OCI-LY7 (cell line): Measurements from ENCODE around the genes DAB2IP, OR1L4, OR5C1 and RC3H2.

DNA sequence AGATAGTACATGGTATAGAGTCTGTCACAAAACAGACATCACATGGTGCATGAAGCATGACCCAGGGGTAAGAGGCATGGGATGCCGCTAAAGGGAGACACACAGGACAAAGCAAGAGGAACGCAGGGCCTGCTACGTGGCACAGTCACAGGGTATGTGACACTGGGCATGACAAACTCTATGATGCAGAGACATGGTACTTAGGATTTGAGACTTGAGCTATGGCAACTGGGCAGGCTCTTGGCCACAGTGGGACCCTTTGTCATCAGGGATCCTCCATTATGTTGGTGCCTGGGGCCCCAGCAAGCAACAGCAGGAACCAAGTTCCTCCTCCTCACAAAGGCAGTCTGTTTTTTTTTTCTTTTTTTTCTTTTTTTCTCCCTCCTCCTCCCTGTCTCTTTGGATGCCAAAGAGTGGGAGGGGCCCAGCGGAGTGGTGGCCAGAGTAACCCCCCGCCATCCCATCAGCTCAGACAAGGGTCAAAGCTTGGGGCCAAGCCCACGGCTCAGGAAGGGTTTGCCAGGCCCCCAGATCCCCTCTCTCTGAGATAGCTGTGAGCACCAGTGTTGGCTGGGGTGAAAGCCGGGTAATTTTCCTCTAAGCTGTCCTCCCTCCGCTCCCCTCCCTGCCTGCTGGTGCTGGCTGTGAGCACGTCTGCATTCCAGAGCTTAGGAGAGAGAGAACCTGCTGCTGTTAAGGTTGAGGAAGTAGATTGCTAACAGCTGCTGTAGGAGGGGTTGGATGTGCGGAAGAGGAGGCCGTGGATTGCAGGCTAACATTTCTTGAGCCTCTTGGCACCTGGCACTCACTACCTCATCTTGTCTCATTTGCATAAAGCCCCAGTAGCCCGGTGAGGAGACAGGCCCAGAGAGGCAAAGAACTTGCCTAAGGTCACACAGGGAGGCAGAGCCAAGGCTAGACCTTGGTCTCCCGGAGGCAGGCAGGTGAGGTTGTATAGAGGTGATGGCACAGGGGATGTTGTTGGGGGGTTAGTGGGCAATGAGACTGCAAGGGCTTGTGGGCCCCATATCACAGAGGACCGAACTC is 21.2 kb downstream of the GSN start:
- PRO-cap: no peak
- RAMPAGE, long total RNA: no peak

- PRO-cap: no peak
- RAMPAGE, long total RNA: no peak
Observed at GRCh38 chr9:121325299-121325875, 44.7 kb downstream of the STOM start.

- PRO-cap: no peak
- RAMPAGE, long total RNA: no peak
Observed at GRCh38 chr9:121331121-121331694, 38.8 kb downstream of the STOM start.

GRCh38 chr9:121350961-121351889 is 18.8 kb downstream of the STOM start:
- PRO-cap: no peak
- RAMPAGE, long total RNA: no peak

DNA sequence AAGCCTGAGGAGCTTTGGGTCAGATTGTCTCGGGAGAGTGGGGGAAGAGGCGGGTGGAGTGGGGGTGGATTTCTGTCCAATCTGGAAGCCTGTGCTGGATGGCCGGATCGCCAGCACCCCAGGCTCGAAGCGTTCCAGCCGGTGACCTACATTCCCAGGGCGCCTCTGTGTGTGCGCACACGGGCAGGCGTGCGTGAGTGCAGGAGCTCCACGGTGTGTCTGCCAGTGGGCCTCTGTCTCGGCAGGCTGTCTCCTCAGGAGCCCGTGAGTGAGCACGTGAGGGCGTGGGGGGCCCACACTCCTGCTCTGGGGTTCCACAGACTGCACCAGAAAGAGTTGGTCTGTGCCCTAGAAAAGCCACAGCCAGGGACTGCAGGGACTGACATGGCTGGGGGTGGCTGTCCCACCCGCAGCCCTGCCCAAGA is 74.2 kb upstream of the DAB2IP start:
- PRO-cap: no peak
- RAMPAGE, long total RNA: no peak

- PRO-cap: no peak
- RAMPAGE, long total RNA: no peak
Observed at GRCh38 chr9:121644714-121645904, 6.3 kb upstream of the DAB2IP start.

DNA sequence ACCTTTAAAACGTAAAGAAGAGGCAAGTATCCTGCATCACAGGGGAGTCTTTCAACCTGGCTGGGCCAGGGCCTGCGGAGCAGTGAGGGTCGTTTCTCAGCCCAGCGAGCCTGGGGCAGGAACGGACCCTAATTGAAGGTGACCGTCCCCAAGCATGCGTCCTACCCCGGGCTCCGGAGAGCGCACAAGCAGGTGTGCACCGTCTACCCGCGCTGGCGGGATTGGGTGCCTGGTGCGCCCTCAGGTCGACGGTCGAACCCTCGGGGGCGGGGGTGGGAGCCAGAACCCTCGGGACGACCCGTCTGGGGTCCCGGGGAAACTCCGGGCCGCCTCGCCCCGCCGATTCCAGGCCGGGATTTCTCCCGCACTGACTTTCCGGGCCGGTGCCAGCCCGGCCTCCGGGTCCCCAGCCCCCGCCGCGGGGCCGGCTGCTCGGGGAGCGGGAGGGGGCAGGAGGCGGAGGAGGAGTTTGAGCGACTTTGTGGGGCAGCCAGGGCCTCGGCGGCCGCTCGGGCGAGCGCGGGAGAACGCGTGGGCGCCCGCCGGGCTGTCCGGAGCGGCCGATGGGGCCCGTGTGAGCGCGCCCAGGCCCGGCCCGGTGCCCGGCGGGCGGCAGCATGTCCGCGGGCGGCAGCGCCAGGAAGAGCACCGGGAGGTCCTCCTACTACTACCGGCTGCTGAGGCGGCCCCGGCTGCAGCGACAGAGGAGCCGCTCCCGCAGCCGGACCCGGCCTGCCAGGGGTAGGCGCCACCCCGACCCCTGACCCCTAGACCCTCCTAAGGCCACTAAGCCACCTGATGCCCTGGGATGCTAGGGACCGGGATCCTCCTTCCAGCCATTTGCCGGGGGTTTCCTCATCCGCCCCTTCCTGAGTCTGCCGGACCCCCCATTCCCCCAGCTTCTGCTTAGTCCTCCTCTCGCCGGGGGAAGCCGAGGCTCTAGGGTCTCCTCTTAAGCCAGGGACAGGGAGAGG is at the start of gene DAB2IP:
Gene DAB2IP, plus strand, starts transcription at position 476 of the 974 bp plus-strand sequence.
- PRO-cap: no peak
- RAMPAGE, long total RNA: no peak

GRCh38 chr9:121701934-121702321 is 50.5 kb downstream of the DAB2IP start:
- PRO-cap: no peak
- RAMPAGE, long total RNA: no peak

DNA sequence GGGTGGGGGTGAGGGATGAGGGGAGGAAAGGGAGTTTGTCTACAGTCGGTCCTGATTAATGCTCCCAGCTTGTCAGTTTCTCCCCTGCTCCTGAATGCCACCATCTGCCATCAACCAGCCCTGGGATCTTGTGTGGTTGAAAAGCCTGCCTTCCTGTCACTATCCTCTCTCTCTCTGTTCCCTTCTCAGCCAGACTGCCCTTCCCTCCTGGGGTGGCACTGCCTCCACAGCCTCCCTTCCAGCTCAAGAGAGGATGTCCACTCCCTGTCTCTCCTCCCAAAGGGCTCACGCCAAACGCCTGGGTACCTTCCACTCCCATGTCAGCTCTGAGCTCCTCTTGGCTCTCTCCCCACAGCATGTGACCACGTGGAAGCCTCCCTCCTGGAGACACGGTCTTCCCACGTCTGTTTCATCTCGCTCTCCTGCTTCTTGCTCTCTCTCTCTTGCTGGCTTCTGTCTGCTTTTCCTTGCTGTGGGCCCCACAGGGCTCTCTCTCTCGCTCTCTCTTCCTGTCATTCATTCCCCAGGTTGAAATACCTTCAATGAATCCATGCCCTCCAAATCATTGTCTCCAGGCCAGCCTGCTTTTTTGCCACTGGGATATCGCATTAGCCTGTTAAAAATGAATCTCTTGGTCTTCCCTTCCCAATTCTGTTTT is 186.2 kb downstream of the DAB2IP start:
- PRO-cap: no peak
- RAMPAGE, long total RNA: no peak

- PRO-cap: no peak
- RAMPAGE, long total RNA: no peak
Observed at GRCh38 chr9:121852626-121853347, 201.4 kb downstream of the DAB2IP start.

GRCh38 chr9:122001486-122001883 is 91.6 kb downstream of the TTLL11 start:
- PRO-cap: no peak
- RAMPAGE, long total RNA: no peak

- PRO-cap: no peak
- RAMPAGE, long total RNA: no peak
Observed at GRCh38 chr9:122065723-122066435, 27.2 kb downstream of the TTLL11 start.

- PRO-cap: no peak
- RAMPAGE, long total RNA: no peak
Observed at GRCh38 chr9:122107370-122107802, 14.3 kb upstream of the TTLL11 start.

- PRO-cap: no peak
- RAMPAGE, long total RNA: no peak
Observed at GRCh38 chr9:122405925-122406786, 35.3 kb downstream of the PTGS1 start.

DNA sequence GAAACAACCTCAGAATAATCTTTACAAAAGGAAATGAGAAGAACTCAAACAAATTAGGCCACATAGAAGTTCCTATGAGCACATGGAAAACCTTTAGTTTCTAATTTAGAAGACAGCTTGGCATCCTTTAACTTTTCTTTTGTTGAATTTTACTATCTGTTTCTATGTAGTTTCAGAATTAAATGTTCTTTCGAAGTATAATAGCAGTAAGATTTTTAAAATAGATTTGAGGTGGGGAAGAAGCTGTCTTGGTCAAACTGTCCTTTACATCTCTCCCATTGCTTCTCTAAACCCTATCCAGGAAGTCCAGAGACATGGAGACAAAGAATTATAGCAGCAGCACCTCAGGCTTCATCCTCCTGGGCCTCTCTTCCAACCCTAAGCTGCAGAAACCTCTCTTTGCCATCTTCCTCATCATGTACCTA is at the start of gene OR1L4:
Gene OR1L4, plus strand, starts transcription at position 315 of the 425 bp plus-strand sequence.
- PRO-cap: no peak
- RAMPAGE, long total RNA: no peak

- PRO-cap: no peak
- RAMPAGE, long total RNA: no peak
Observed at GRCh38 chr9:122788766-122788961, at the start of gene OR5C1. Gene OR5C1, plus strand, starts transcription at chr9:122788933.

DNA sequence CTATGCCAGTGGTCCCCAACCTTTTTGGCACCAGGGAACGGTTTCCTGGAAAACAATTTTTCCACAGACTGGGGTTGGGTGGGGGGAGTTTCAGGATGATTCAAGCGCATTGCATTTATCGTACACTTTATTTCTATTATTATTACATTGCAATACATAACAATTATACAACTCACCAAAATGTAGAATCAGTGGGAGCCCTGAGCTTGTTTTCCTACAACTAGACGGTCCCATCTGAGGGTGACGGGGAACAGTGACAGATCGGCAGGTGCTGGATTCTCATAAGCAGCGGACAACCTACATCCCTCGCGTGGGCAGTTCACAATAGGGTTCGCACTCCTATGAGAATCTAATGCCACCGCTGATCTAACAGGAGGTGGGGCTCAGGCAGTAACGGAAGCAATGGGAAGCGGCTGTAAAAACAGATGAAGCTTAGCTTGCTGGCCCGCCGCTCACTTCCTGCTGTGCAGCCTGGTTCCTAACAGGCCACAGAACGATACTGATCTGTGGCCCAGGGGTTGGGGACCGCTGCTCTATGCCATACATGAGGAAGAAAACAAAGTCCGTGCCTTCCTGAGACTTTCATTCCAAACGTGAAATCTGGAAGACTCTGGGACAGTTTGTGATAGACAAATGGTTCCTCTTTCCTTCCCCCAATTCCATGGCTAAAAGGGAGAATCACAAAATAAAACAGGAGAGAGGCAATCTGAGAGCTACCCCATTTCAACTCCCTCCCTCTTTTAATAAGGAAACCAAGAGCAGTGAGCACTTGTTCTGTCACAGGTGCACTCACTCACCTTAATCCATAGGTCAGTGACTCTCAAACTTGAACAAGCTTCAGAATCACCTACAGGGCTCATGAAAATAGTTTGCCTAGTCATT is 12.2 kb downstream of the PDCL start:
- PRO-cap: no peak
- RAMPAGE, long total RNA: no peak

DNA sequence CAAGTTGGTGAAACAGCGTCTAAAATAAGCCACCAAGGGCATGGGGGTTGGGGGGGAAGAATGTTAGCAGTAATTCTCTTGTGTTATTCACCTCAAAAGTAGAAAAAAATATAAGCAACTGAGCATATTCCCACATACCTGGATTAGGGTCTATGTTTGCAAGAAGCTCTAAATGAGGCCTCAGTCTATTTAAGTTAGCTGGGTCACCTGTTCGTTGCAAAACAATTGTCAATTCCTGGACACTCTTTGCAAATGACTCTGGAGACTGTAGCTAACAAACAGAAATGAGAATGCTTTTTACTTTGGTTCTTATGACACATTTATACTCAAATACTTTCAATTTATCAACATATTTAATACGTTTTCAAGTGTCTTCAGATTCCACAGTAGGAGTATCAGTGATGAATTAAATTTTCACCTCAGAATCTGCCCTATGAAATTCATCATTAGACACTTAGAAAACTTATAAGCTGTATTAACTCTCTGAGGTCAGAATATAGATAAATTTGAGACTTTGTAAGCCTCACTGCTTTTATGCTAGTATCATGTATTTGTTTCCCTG is 25.2 kb downstream of the RC3H2 start:
- PRO-cap: no peak
- RAMPAGE, long total RNA: no peak

DNA sequence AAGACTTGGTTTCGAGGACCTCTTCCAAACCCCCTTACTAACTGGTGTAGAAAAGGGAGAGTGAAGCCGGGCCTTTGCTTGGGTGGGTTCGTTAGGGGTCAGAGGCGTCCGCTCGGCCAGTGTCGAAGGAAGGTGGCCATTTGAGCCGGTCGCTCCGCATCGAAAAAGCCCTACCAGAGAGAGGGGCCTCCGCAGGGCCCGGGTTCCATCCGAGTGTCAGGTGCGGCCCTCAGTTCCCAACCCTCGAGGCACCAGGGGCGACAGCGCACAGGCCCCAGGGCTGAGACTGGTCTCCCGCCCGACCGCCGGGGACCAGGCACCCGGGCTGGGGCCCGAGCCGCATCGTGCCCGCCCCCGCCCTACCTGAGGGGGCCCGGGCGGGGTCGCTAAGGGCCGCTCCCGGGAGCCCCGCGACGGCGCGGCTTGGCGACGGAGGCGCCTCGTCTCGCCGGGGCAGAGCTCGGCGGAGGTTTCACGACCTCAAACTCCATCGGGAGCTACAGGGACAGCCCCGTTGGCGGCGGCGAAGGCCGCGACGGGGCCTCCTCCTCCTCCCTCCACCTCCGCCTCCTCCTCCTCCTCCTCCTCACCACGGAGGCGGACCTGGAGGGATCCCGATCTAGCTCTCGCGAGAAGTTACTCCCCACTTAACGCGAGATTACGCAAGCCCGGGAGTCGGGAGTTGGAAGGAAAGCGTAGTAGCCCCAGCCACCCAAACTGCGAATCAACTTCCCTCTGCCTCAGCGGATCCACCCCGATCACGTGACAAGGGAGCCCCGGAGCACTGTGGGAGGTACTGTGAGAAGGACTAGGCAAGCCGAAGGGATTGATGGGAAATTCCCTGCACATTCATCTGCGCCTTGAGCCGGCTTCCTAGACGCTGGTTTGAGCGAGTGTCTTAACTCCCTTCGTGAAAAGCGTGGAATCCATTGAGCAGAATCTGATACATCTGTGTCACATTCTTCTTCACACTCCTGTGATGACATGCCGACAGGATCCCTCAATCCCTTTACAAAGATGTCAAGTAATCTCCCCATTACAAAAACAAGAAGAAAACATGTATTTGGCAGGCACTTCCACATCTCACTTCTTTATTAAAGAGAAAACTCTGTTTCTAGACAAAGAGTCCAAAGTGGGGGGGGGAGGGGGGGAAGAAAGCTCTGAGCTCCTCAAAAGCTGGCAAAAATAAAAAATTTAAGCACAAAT is at the start of gene RC3H2:
Gene RC3H2, minus strand, starts transcription at position 613 of the 1,206 bp plus-strand sequence.
- PRO-cap: bidirectional peak, plus-strand start at position 673 of the sequence, minus-strand start at position 288 of the sequence; bidirectional peak, plus-strand start at position 852 of the sequence, minus-strand start at position 719 of the sequence
- RAMPAGE, long total RNA: no peak

DNA sequence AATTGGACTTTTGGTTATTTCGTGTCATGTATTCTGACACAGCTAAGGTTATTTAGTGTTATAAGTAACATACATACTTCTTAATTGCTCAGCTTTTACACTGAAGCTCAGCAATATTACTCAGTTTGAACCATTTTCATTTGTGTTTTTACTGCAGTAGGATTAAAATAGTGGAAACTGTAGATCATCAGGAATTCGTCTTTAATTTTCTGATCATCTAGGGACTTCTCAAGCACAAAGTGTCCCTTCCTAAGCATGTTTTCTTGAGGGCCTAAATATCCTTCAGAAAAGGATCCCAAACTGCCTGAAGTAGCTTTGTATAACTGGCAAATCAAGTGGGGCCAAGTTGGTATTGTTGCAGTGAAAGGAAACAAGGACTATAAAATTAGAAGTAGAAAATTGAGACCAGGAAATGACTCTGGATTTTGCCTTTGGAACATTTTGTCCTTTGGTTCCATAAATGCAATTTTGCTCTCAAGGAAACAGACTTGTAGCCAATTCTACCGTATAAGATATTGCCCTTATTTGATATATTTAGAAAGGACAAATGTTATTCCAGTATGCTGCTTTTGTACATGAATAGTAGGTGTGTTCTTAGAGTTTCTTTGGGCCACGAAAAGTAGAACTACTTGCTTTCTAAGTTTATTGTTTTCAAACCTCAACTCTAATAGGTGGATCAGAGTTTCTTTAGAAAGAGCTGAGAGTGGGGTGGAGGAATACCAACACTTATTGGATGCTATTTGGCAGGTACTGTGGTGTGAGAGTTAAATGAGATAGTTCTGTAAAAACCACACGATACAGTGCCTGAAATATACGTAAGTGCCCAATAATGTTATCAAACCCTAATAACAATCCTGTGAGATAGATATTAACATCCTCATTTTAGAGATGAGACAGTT is 34.4 kb downstream of the RABGAP1 start:
- PRO-cap: no peak
- RAMPAGE, long total RNA: no peak